Ascending aorta (tissue), 1 donor: Measurements from ENCODE around the gene IRX4.

DNA sequence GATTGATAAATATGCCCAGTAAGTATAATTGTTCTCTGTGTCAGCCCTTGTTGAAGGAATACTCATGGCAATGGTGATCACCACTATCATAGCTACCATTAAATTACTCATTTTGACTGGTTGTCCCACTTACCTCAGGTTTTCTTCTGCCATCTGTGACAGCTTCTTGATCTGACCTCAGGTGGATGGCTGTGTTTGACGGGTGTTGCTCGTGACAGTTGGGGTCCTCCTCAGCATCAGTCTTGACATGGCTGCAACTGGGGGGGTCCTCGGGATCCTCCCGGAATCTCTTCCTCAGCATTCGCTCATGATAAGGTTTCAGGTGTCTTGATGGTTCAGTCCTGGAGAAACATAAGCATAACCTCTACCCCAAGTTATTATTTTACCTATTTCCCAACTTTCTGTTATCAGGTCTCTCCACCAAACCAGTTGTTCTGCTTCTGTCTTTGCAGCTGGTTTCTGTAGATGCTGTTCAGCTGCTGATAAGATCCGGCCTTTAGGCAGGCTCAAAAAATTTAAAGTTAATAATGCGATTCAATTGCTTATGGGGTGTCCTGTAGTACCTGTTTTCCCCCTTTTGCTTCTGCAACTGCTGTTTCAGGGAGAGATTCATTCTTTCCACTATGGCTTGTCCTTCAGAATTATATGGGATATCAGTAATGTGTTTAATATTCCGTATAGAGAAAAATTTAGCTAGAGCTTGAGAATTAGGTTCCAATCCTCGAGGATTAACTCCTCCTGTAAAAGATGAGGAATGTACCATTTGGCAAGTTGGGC, 55.6 kb upstream of the LPCAT1 start:
- PRO-cap: no peak

- PRO-cap: no peak
These were observed 74.6 kb downstream of the MRPL36 start for GRCh38 chr5:1724857-1725636.

GRCh38 chr5:1836124-1836830, 35.1 kb downstream of the NDUFS6 start:
- PRO-cap: no peak

- PRO-cap: no peak
These were observed 413 bp downstream of the IRX4 start for GRCh38 chr5:1882202-1882821.

DNA sequence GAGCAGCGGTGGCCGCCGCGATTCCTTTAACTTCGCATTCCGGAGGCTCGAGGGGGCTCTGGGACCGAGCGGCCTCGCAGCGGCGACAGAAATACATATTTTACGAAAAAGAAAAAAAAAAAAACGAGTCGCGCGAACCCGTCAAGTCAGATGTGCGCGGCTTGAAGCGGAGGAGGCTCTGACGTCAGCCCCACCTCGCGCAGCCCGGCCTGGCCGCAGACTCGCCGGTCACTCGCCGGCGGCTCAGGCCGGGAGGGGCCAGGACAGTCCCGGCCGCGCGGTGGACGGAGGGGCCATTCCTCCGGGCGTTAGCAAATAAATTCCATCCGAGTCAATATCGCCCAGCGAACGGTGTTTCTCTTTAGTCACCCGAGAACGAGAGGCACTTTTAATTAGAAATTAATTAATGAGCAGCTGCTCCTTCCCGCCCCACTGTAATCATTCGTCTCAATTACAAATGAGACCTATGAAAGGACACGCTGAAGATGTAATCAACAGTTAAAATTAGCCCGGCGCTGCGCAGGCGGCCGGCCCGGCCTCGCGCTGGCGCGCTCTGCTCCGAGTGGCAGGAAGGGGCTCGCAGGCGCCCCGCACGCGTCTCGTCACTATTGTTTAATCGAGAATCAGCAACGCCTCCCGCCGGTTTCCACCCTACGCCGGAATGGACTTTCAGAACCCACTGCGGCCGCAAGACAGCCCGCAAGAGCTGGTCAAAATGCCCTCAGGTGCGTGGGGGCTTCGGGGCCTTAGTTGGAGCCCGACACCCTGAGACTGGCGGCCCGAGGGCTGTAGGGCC, at the start of gene IRX4:
Gene IRX4 (minus strand): TSS at position 104 of the 796 bp plus-strand sequence.
- PRO-cap: no peak

GRCh38 chr5:1936458-1937028, 53.8 kb upstream of the IRX4 start:
- PRO-cap: no peak

GRCh38 chr5:1946036-1946742, 63.5 kb upstream of the IRX4 start:
- PRO-cap: no peak

GRCh38 chr5:1954470-1955074, 71.8 kb upstream of the IRX4 start:
- PRO-cap: no peak

- PRO-cap: no peak
These were observed 222.4 kb upstream of the IRX4 start for GRCh38 chr5:2105022-2105564.

DNA sequence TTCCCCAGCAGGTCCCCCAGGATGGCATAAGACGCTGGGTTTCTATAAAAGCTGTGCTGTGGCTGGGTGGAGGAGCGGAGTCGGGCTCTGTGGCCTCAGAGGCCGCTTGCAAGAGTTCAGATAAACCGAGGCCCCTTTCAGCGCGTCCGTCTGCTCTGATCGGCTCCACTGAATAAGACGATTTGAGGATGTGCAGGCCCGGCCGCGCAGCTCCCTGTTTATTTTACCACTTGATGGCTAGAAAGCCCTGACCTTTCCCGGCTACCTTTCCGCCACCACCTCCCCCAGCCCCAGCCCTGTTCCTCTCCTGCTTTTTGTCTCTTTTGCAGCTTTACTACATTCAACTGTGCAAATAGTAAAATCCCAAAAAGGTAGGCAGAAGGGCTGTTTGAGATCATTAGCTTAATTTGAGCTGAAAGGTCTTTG, 352.0 kb upstream of the IRX2 start:
- PRO-cap: no peak

- PRO-cap: no peak
These were observed 292.0 kb upstream of the IRX1 start for GRCh38 chr5:3303614-3304056.

DNA sequence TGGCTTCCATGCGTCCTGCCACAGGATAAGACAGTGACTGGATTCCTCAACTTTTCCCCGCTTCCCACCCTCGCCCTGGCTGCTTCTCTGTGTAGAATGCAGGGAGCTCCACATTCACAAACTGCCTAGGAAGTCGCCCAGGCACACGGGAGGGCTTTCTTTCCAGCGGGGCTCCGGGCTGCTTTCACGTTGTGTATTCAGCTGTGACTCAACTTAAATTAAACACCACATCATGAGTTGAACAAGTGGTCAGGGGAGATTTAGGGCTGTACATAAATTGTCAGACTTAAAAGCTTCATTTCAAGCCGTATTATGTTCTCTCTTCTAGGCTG, 635.6 kb downstream of the IRX1 start:
- PRO-cap: no peak

DNA sequence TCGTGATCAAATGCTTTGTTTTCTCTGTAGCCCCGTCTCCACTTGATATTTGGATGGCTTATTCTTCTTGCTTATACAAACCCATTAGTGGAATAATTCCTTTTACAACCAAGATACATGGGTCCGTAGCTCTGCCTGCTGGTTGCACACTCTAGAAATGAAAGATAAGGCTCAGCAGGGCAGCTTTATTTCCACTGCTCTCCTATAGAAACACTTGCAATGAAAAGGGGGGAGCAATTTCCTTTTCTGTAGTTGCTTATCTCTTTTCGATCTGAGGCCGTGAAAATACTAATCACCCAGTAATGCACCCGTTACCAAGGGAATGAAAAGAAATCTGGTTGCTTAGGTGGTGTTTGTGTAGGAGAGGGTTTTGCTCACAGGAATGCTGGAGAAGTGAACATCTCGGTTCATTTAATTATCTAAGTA, 131.7 kb downstream of the ADAMTS16 start:
- PRO-cap: no peak

DNA sequence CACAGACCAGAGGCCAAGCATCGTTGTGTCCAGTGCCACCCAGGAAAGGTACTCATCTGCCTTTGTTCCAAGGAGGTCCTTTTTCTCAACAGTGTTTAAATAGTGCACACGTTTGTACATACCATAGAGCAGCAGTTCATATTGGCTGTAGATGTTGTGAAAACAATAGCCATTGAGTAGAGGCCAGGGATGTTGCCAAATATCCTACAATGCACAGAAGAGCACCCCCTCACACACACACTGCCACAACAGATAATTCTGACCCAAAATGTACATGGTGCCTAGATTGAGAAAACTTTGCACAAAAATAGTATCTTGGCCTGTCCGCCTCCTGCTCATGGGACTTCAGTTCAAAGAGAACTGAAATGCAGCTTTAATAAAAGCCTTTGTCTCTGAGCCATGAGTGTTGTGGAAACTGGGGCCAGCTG, 45.6 kb downstream of the MED10 start:
- PRO-cap: no peak

DNA sequence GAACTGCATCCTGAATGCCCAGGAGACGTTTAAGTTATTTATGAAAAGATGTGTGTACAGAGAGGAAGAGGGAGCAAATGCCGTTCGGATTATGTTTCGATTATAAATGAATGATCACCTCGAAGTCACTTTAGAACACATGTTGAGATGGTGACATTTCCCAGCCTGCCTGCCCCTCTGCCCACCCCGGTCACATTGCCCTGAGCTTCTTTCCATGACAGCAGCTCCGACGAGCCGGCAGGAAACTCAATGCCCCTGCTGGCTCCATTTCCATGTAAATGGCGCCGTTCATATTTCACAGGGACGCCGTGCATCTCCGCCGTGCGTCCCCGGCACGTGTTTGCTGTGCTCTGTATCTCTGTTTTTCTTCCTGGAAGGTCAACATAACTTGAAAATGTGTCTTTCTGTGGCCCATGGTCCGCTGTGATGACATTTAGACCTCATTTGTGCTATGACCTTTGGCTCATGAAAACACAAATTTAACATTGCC, 42.8 kb downstream of the UBE2QL1 start:
- PRO-cap: no peak

GRCh38 chr5:6637415-6638006, 4.3 kb downstream of the SRD5A1 start:
- PRO-cap: no peak

- PRO-cap: bidirectional peak, plus-strand start at chr5:6714032, minus-strand start at chr5:6713862
These were observed 887 bp downstream of the TENT4A start for GRCh38 chr5:6713789-6714849.

DNA sequence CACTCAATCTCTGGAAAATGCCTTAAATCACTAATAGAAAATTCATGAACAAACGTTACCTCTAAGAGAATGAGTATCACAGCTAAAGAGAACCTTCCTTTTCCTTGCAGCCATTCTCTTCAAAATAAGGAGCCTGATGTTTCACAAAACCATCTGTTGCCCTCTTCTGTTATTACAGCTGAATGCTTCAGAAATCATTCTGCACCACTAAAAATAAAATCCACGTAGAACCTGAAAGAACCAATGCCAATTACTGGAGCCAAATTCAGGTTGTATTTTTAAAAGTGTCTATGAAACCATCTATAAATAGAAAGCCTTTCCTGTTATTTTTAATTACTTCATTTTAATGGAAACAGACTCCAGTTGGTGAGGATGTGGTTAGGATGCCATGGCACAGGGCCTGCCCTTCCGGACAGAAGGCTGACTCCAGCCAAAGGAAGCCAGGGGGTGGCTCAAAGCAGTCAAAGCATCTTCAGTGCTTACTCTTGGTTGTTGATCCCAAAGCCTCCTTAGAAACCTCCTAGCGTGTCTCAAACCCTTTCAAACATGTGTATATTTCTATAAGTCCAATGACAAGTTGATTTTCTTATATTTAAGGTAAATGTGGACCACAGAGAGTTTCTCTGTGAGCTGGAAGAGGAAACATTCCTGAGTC, 119.8 kb downstream of the TENT4A start:
- PRO-cap: no peak

- PRO-cap: no peak
These were observed 89.5 kb upstream of the ADCY2 start for GRCh38 chr5:7306440-7306900.

GRCh38 chr5:8784128-8784623, 761.7 kb downstream of the SEMA5A start:
- PRO-cap: no peak